ENCODE data around the gene CARNMT1.

DNA sequence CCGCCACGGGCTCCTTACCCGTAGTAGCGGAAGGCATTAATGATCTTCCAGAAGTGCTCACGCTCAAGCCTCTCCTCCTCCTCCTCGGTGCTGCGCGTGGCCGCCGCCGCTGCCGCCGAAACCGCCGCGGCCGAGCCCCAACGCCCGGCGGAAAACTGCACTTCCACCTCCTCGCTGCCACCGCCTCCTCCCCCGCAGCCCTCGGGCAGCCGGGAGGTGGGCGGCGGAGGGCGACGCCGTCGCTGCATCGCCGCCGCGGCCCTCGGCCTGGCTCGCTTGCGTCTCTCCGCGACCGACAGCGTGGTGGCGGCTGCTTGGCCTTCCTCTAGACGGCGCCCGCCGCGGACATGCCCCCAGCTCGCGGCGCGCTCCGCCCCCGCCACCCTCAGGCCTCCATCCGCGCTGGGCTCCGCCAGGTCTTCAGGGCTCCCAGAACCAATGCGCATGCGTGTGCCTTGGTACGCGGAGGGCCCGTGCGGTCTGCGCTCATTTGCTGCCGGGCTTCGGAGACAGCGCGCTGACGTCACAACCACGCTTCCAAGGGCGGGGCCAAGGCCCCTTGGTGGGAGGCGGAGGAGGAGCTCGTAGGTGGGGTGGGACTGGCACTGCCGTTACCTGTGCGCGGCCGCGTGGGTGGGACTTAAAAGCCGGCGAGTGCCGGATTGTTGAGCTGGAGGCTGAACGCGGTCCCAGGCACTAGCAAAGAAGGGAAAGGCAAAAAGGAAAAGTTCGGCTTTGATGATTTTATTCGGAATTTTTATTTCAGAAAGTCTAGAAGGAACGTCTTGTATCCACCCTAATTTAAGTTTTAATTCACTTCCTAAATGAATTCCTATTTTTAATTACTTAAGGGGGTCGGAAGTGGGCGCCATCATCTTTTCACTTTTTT is at the start of gene CARNMT1:
TSS of gene CARNMT1 (minus strand) at position 300 of the 889 bp plus-strand sequence.
- PRO-cap = bidirectional peak, plus-strand start at position 646 of the sequence, minus-strand start at position 394 of the sequence
- RAMPAGE, long total RNA = no peak

DNA sequence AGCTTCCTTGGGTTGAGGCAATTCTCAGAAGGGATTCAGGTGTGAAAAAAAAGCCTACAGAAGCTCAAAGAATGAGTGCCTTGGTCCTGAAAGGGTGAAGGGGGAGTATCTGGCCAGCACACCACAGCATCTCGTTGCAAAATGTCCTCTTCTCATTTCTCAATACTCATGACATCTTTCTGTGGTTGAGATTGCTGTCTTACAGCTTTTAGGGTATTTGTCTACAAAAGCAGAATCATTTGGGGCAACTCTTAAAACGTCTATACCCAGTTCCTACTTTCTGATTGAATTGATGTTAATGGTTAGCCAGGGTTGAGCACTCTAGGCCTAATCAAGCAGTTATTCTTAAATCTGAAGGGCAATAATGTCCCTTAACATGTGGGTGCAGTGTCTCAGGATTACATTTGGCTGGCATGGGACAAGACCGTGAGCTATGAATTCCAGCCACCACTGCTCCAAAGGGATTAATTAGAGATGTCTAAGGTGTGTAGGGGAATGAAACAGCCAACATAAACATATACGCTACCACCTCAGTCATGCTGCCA is 21.2 kb upstream of the PCSK5 start:
- PRO-cap = no peak
- RAMPAGE, long total RNA = no peak

DNA sequence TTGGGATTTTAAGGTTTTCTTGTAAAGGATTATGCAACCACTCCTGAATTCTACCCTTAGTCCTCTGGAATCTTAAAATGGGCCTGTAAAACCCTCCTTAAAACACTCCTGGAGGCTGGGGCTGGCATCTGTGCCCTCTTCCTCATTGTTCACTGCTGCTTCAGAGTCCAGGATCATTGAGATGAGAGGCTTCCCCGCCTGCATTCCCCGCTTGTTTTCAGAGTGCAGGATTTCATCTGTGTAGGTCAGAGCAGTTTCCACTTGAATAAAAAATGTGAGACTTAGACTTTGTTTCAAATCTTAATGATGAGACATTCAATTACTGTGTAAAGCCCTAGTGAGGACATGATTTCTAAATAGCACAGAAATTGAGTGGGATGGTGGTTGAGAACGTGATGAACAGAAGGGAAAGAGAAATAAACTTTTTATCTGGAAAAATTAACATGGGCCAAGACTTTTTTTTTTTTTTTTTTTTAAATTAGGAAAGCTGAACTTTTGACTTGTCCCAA is 40.4 kb downstream of the PCSK5 start:
- PRO-cap = no peak
- RAMPAGE, long total RNA = no peak

DNA sequence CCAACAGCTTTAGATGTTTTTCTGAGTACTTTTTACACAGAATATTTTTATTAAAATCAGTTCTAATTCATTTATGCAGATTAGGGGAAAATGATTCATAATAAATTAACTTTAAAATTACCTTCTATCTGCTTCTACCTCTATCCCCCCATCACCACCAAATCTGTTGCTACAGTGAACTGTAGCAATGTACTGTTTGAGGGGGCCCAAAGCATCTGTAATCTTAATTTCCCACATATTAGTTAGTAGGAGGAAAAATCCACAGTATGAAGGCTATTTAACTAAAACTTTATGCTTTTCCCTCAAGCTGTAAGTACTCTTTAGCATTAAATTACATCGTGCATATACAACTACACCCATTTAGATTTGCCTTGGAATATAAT is 8.3 kb downstream of the RFK start:
- PRO-cap = no peak
- RAMPAGE, long total RNA = start-site peak on the minus strand centred at position 201 of the sequence, 103 bp wide, 12 reads

DNA sequence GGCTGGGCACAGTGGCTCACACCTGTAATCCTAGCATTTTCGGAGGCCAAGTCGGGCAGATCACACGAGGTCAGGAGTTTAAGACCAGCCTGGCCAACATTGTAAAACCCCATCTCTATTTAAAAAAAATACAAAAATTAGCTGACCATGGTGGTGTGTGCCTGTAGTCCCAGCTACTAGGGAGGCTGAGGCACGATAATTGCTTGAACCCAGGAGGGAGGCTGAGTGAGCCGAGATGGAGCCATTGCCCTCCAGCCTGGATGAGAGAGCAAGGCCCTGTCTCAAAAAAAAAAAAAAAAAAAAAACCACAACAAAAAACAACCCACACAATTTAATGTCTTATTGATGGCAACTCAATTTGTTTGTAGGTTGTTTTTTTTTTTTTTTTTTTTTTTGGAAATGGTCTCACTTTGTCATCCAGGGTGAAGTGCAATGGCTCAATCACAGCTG is 27.1 kb upstream of the RFK start:
- PRO-cap = no peak
- RAMPAGE, long total RNA = no peak

DNA sequence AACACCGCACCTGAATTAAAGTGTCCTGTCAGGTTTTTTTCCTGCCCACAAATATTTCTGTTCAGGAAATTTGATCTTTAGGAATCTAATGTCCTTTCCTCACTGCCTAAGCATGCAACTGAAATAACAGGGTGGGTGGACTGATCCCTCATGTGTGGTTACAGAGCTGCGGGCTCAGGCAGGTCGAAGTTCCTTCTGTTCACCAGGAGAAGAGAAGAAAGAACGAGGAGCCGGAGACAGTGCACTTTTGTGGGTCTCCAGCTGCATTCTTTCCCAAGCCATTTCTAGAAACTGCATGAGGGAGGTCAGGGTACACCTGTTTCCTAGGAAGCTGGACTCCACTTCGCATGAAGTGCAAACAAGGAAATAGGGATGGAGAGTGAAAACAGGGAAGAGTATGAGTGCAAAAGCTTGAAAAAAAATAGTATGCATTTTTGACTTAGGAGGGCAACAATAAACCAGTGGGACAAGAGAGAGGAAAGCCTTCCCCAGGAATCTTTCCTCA is 60.2 kb downstream of the GCNT1 start:
- PRO-cap = no peak
- RAMPAGE, long total RNA = no peak

DNA sequence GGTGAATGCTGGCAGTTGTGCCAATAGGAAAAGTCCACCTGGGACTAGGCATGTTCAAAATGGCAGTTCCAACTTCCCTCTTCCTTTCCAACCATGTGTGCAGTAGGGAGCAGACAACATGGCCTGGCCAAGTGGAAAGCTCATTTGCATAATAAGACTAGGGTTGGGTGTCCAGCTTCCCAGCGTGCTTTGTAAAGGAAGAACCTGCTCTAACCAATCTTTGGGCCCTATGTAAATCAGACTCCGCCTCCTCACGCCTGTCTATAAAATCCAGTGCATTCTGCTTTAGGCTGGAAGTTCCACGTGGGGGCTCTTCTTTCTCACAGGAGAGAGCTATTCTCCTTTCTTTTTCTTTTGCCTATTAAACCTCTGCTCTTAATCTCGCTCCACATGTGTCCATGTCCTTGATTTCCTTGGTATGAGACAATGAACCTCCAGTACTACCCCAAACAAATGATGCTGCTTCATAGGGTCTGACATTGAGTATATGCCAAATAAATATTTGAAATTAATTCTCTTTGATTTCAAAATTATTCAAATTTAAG is 83.4 kb downstream of the GCNT1 start:
- PRO-cap = no peak
- RAMPAGE, long total RNA = no peak

GRCh38 chr9:76687964-76689142 is 217.6 kb downstream of the PRUNE2 start:
- PRO-cap = no peak
- RAMPAGE, long total RNA = no peak

DNA sequence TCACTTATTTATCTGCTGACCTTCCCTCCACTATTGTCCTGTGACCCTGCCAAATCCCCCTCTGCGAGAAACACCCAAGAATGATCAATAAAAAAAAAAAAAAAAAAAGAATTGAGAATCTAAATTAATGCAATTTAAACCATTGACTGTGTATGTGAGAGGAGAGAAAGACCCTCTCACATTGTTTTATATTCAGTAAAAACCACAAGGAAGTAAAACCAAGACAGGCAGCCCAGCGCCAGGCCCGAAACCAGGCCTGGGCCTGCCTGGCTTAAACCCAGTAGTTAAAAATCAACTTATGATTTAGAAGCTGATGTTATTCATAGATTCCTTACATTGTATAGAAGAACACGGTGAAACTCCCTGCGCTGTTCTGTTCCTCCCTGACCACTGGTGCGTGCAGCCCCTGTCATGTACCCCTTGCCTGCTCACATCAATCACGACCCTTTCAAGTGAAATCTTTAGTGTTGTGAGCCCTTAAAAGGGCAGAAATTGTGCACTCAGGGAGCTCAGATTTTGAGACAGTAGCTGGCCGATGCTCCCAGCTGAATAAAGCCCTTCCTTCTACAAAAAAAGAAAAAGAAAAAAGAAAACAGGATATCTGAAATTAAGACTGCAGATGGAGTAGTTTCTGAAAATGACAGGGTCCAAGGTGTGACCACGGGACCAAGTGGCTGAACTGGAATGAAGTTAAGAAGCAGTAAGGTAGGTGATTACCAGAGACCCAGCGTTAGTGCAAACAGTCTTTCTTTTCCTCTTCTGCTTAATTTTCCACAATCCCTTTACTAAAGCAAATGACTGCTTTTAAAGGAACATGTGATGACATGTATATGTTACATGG is 50.5 kb upstream of the PRUNE2 start:
- PRO-cap = no peak
- RAMPAGE, long total RNA = no peak

DNA sequence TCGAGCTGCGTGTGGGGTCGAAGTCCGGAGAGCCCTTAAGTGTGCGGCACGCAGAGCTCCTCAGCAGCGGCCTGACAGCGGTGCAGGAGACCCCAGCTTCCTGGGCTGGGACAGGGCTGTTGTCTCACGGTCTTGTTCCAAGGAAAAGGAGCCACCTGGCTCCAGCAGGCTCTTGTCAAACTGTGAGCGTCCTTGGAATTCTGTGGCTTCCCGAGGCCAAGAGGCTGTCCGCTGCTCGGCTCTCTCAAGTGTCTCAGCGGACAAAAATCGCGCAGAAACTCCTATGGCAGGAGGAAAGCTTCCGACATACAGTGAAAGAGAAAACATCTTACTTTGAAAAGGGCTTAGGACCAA is 2.7 kb upstream of the FOXB2 start:
- PRO-cap = no peak
- RAMPAGE, long total RNA = no peak

DNA sequence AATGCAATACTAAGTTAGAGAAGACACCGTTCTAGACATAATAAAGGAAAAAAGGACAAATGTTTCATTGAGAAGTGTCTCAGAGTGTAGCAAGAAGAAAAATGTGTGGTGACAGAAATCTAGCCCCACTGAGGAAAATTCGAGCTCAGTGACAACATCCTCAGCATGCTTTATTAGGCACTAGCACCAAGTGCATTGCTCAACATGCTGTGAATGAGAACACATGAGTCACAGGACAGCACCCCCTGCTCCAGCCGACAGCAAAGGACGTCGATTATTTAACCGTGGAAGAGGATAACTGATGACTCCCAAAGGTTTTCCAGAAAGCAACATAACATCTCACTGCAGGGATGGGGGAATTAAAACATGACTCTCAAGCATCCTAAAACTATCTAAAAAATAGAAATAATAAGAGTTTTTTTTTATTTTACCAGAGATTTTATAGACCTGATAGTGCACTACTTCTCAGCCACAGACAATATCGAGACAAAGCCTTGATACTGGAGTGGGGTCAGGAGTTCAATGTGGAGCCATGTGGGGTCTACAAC is 182.6 kb downstream of the GNAQ start:
- PRO-cap = no peak
- RAMPAGE, long total RNA = no peak

DNA sequence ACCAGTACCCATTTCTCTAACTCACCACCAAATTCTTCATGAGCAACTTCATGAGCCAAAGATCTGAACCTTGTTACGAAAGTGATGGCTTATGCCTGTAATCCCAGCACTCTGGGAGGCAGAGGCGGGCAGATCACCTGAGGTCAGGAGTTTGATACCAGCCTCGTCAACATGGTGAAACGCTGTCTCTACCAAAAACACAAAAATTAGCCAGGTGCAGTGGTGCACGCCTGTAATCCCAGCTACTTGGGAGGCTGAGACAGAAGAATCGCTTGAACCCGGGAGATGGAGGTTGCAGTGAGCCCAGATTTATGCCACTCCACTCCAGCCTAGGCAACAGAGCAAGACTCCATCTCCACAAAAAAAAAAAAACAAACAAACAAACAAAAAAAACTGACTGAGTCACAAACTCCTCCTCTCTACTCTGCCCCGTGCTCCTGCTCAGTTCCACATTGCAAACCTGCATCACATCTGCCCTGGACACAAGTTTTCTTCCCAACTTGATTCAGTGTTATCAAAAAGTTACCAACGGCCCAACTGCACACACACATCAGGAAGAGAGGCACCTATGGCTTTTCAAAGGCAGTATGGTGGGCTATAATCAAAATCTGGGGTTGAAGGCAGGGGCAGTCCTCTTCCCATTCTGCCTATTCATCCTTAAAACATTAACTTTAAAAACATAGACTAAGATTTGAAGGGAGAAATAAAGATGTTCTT is 61.6 kb downstream of the GNAQ start:
- PRO-cap = no peak
- RAMPAGE, long total RNA = no peak

DNA sequence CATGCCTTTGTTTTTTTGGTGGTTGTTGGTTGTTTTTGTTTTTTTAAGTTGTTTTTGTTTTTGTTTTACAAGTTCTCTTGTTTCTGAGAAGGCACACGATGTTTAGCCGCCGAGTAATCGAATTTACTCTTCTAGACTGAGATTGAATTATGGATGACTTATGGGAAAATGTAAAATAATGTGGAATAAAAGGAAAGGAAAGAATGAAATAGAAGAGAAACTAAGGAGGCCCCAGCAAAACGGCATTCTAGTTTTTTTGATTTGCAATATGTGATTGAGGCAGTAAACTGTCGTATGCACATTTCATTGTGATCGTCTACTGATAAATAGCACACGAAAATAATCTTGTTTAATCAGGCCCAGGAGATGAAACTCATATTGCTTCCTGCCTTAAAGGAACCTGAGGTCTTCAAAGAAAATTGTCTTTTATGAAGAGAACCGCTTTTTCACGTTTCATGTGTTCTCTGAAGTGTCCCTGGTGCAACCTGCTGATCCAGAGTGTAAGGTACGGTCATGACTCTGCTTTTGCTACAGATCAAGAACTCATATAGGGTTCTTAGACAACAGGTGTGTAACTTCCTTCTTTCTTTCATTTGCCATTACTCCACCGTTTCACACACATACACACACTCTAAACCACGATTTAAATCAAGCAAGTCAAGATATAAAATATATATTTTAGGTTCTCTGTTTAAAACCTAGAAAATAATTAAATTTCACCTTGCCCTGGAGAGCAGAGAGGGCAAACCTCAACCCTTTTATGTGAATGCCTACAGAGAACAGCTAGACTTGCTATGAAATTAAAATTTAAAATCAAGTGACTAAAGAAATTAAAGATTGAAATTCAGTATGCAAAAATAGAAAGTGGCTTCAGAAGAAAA is 1.4 kb upstream of the GNAQ start:
- PRO-cap = no peak
- RAMPAGE, long total RNA = no peak

DNA sequence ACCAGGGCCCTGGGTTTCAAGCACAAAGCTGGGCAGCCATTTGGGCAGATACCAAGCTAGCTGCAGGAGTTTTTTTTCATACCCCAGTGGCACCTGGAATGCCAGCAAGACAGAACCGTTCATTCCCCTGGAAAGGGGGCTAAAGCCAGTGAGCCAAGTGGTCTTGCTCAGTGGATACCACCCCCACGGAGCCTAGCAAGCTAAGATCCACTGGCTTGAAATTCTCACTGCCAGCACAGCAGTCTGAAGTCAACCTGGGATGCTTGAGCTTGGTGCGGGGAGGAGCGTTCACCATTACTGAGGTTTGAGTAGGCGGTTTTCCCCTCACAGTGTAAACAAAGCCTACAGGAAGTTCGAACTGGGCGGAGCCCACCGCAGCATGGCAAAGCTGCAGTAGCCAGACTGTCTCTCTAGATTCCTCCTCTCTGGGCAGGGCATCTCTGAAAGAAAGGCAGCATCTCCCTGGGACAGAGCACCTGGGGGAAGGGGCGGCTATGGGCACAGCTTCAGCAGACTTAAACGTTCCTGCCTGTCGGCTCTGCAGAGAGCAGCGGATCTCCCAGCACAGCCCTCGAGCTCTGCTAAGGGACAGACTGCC is 34.8 kb upstream of the CEP78 start:
- PRO-cap = no peak
- RAMPAGE, long total RNA = no peak

DNA sequence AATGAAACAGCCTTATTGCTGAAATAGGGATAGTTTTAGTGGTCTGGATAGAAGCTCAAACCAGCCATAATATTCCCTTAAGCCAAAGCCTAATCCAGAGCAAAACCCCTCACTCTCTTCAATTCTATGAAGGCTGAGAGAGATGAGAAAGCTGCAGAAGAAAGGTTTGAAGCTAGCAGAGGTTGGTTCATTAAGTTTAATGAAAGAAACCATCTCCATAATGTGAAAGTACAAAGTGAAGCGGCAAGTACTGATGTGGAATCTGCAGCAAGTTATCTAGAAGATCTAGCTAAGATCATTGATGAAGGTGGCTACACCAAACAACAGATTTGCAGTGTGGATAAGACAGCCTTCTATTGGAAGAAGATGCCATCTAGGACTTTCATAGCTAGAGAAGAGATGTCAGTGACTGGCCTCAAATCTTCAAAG is 30.2 kb downstream of the TLE4 start:
- PRO-cap = no peak
- RAMPAGE, long total RNA = no peak

DNA sequence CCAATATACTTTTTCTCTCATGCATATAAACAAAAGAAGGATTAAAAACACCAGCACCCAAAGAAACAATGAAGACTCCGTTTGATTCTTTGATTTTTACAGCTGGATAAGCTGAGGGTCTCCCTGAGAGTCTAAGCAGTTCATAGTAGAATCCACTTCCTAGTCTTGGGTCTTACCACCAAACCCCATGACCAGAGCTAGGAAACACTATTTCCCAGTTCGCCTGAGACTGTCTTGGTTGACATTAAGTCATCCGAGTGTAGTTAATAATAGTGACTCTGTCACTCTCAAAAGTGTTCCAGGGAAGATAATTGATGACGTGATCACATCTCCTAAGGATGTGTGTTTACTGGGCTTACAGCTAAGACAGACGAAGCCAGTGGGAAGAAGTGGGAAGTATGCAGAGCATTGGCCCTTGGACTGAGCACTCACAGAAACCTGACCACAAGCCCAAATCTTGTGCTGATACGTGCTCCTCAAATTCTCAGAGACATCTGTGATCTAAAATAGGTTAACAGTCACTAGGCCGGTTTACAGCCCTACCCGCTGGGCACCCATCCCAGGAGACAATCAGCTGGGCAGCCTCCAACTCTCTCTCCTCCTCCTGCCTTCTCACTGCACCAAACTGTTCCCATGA is 316.7 kb downstream of the TLE1 start:
- PRO-cap = no peak
- RAMPAGE, long total RNA = no peak

DNA sequence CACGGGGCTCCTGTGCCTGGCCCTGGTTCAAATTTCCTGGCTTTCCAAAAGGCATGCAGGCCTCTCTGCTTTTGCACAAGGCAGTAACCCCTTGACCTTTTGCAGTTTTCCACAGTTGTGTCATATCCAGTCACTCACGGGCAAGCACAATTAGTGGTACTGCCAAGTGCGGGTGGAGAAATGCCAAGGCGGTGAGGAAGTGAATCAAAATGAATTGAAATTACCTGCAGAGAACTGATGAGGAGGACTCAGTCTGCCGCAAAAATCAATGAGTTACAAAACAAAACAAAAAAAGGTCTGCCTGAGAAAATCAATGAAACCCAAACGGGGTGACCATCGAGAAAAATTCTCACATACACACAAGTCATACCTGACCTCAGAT is 126.6 kb downstream of the TLE1 start:
- PRO-cap = no peak
- RAMPAGE, long total RNA = no peak

DNA sequence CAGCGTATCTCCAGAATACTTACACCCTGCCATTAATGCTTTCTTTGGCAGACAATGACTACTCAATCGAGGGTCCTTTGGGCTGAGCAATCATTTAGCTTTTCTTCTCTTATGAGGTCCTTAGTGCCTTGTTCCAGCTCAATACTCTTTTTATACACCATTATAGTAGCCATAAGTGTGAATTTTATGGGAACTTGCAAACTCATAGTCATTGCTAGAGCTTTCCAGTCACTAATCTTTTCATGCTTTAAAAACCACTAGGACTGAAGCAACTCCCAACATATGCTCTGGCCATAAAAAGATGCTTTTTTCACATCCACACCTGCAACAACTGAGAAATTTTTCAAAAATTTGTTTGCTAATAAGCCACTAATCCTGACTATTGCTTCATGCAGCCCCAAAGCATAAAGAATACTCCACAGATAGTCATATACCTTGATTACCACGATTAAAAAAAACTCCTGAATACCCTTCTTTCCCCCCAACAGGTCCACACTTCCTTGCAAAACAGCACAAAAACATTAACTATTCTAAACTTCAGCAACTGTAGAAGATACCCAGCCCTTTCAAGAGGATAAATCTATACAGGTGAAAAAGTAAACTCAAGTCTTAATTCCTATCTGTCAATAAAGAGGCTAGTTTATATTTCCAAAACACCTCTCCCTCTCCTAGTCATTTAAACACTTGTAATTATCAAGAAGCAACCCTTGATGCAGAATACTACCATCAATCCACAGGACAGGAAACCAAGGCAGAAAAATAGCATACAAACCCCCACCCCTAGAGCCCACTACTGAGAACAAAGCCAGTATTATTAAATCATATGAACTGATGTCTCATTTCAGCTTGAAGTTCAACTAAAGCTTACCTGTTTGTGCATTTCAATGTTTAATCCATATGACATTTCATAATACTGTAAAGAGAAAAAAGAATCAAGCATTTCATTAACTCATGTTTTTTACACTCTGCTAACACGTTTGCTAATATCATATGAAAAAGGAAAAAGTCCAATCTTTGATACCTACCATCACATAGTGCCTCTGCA is 4.2 kb downstream of the TLE1 start:
- PRO-cap = no peak
- RAMPAGE, long total RNA = start-site peak on the minus strand centred at position 573 of the sequence, 143 bp wide, 8 reads

DNA sequence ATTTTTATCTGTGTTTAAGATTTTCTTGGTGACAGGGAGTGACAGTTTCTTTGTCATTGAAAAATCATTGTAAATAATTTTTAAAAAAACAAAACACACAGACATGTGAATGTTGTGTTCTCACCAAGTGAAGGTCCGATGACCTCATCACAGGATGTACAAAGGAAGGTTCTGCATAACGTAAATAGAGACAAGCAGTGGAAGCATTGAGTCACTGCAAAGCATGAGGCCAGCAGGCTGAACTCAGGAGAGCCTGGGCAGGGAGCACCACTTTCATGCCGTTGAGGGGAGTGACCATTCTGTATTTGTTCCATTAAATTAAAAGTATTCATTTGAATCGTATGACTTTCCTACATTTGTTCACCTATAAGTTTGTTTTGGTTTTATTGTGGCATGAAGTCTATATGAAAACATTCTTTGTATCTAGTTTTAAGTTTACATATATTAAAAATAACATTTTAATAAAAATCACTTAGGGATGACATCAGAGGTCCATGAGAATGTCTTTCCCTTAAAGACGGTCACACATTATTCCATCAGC is 70.4 kb upstream of the TLE1 start:
- PRO-cap = no peak
- RAMPAGE, long total RNA = no peak

- PRO-cap = no peak
- RAMPAGE, long total RNA = no peak
These were observed 123.5 kb downstream of the RASEF start for GRCh38 chr9:82939452-82939780.

All from vagina (tissue), 1 donor.